LNCaP clone FGC (cell line): ENCODE measurements around a stretch of chr22.

GRCh38 chr22:46530588-46531266 lies 6.7 kb downstream of the CELSR1 start:
- RRBS, 2 experiments = no CpG with 5 or more reads among the region's 12 CpGs

- RRBS, 2 experiments = 97 to 99% methylated on average over 10 of the region's 25 CpGs
These were observed 1.3 kb downstream of the CELSR1 start for GRCh38 chr22:46536208-46536413.

DNA sequence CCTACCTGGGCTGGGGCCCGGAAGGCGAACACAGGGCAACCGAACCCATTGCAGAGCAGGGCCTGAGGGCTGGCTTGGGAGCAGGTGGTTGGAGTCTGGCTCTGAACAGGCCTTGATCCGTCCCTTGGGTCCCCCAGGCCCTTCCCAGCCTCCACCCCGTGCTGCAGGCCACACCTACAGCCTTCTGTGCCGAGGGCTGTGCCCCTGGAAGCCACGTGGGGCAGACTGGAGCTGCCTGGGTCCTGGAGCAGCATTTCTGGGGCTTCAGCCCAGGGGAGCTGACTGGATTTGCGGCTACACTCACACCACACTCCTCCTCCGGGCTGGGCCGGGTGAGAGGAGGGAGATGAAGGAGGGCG lies 26.3 kb upstream of the CELSR1 start:
- RRBS, 2 experiments = 95% methylated on average over 3 of the region's 11 CpGs; no CpG with 5 or more reads in 1 of the 2 experiments

DNA sequence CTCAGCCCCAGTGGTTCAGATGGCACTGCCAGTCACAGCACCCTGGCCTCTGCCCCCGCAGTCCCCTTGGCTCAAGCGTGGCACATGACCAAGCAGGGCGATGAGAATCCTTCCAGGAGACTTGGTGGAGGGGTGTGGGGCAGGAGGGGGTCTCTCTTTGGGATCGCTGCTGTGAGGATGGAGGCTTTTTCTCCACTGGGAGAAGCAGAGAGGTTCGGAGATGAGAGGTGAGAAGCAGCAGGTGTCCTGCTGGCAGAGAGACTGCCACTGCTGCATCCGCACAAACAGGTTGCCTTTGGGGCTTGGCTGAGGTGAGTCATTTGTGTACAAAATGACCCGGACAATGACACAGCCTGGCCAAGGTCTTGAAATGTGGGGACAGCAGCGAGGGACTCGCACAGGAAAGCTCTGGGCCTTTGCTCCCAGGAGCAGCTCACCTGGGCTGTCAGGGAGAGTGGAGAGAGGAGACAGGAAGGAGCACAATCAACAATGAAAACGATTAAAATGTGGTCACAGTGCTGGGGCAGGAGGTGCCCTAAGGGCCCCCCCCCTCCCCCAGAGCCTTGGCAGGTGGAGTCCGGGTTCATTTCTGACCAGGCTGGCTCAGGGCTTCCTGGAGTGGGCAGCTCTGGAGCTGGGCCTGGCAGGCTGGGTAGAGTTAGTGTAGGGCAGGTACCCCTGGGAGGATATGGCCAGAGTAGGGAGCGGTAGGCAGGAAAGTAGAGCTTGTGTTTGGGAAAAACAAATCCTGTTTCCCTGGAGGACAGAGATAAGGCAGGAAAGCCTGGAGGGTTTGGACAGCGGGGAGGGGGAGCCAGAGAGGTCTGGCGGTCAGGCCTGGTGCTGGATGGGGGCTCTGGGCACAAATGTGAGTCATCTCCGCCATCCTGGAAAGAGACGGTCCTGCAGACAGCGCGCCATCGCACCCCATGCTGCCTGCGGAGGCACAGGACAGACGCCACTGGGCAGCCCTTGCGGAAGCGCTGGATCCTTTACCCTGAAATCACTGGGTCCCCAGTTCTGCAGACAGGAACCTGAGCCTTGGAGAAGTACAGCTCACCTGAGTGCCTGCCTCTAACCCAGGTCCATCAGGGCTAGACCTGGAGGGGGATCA lies 37.8 kb upstream of the CELSR1 start:
- RRBS, 2 experiments = no CpG with 5 or more reads among the region's 23 CpGs

DNA sequence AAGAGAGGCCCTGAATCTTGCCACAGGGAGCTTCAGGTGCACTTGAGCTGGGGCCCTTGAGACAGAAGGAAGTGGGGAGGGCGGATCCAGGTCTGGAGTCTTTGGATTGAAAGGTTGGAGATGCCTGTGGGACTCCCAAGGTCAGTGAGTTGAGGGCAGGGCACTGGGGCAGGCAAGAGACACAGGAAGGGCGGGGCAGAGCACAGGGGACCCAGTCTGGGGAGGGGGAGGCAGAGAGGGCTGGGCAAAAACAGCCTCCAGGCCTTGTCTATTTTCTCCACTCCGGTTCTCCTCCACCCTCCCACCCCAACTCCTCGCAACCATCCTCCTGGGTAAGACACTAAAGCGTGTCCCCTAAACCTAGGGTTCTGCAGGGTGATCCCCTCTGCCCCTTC lies 38.5 kb upstream of the CELSR1 start:
- RRBS, 2 experiments = no CpG with 5 or more reads among the region's 5 CpGs

DNA sequence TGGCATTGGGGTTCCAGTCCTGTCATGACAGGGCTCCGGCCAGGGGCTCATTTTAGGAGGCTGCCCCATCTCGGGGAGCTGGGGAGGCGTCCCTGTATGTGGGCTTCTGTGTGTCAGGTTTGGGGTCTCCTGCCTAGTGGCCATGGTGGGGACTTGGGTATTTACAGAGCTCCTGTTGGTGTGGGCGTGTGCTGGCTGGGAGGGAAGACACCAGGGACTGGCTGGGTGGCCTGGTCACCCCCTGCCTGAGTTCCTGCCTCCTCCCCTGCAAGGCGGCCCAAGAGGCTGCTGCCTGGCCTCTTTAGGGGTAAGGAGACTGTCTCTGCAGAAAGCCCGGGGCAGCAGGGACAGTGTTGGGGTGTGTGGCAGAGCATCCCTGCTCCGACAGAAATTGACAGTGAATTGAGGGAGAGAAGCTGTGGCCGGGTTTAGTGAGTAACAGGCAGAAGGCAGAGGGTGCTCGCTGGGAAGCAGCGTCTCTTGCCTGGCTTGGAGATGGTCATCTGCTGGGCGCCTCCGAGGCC lies 40.4 kb upstream of the GRAMD4 start:
- RRBS, 2 experiments = 94 to 95% methylated on average over 3 of the region's 12 CpGs

DNA sequence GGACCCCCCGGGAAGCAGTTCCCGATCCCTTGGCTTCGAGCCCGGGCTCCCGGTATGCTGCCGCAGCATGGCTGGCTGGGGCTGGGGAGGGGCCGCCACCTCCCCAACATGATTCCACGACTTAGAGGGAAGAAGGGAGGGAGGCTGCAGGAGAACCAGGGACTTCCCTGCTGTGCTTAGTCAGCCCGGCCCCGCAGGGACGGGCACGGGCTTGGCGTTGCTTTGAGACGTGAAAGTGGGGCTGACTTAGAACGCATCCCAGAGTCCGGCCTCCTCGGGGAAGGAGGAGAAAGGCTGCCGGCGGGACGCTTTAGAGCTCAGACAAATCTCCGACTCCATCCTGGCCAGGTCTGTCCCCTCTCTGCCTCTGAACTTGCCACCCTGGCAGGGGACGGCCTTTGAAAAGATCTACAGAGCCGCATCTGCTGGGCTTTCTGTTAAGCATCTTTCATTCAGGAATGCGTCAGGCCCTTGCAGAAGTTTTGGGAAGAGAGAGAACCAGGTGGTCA lies 35.5 kb upstream of the GRAMD4 start:
- RRBS, 2 experiments = 96 to 97% methylated on average over 7 of the region's 24 CpGs

DNA sequence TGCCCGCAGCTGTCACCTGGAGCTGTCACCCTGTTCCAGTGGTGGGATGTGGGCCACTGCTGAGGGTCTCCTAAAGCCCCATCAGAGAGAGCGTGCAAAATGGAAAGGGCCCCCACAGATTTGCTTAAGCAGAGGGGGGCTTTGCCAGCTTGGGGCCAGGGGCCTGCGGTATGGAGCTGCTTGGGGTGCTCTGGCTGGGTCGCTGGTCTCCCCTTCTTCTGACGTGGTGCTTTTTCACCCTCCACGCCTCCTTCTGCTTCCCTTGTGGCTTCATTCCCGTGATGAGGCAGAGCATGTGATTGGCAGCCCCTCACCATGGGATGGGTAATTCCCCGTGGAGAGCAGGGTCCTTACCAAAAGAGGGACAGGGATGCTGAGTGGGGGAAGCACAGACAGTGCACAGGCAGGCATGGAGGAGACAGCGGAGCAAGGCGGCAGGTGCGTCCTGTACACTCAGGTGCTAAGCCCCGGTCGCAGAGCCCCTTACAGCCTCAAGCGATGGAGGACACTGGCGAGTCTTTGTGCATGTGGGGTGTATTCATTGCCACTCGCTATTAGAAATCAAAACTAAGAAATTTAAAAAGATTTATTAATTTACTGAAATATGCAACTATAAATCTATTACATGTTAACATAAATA lies 19.9 kb upstream of the GRAMD4 start:
- RRBS, 2 experiments = no CpG with 5 or more reads among the region's 16 CpGs

- RRBS, 2 experiments = no CpG with 5 or more reads among the region's 7 CpGs
These were observed 33.2 kb downstream of the GRAMD4 start for GRCh38 chr22:46653395-46653731.

GRCh38 chr22:46666491-46667168 lies 46.4 kb downstream of the GRAMD4 start:
- RRBS, 2 experiments = no CpG with 5 or more reads among the region's 20 CpGs

- RRBS, 2 experiments = 89 to 90% methylated on average over 4 of the region's 24 CpGs
These were observed 52.4 kb downstream of the GRAMD4 start for GRCh38 chr22:46672474-46673119.

- RRBS, 2 experiments = 83 to 87% methylated on average over 3 of the region's 37 CpGs
These were observed 52.3 kb downstream of the CERK start for GRCh38 chr22:46685425-46686408.

DNA sequence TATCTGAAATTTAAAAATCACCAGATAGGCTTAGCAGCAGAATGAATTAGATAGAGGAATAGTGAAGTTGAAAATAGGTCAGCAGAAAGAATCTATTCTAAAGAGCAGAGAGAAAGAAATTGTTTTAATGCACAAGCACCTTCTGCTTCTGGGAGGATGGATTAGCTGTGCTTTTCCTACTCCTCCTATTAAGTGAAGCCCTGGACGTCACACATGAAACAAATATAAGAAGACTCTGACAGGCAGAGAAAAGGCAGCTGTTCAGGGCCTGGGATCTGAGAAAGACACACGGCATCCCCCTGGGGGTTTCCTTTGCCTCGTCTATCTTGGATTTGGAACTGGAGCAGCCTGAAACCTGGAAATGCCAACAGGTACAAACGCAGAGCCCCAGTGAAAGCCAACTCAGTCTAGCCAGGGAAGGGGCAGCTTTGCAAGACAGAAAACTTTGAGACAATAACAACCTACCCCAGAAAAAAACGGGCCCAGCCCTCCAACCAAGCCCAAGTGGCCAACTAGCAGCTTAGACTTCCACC lies 7.5 kb downstream of the CERK start:
- RRBS, 2 experiments = no CpG with 5 or more reads among the region's 5 CpGs

DNA sequence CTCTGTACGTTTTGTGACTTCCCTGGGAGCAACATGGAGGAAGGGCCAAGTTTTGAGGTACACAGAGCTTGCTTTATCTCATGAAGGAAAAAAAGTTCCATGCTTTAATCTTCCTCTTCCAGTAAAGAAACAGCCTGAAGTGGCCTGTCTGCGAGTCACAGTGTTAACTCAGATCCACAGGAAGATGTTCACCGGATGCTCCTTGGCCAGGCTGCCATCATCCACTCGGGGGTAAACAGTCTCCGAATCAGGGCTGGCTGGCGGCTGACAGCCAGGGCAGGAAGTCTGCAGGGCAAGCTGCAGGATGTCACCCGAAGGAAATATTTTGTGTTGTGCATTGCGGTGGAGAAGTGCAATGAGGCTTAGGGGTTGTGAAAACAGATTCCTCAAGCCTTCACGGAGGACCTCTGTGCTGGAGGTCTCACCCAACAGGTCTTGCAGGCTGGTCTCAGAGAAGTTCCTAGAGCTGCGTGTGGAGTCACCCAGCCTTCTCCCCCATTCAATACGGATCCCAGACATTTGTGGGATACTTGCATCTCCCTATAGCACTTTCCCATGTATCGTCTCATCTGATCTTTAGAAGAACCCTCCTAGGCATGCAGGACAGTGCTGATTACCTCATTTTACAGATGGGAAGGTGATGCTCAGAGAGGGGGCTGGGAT lies 11.3 kb upstream of the CERK start:
- RRBS, 2 experiments = no CpG with 5 or more reads among the region's 12 CpGs

GRCh38 chr22:46757996-46758490 lies 4.4 kb upstream of the TBC1D22A start:
- RRBS, 2 experiments = no CpG with 5 or more reads among the region's 1 CpG

DNA sequence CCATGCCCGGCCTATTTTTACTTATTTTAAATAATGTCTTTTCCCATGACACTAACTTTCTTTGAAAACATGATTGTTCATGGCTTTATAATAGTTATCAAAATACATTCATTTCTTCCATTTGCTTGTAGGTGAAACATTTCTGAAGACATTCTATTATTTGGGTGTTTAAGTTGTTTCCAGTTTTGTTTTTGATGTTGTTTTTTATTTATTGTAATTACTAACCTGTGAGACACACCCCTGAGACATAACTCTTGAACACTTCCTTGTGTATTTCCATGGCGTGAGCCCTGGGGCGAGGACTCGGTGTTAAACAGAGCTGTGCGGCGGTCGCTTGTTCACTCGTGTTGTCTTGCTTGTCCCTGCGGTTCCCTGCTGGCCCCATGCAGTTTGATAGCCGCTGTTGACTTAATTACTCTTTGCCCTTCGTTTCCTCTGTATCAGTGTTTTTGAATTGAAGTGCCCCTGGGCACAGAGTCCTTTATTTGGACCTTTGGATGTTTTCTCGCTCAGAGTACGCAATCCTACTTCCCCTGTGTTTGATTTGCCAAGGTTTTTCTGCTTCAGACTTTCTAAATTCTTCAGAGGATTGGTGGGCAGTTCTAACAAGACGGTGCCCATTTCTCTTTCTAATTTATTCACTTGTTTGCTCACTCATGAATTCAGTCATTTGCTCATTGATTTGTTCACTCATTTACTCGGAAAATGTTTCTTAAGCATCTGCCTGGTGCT lies 52.7 kb downstream of the TBC1D22A start:
- RRBS, 2 experiments = no CpG with 5 or more reads among the region's 15 CpGs

DNA sequence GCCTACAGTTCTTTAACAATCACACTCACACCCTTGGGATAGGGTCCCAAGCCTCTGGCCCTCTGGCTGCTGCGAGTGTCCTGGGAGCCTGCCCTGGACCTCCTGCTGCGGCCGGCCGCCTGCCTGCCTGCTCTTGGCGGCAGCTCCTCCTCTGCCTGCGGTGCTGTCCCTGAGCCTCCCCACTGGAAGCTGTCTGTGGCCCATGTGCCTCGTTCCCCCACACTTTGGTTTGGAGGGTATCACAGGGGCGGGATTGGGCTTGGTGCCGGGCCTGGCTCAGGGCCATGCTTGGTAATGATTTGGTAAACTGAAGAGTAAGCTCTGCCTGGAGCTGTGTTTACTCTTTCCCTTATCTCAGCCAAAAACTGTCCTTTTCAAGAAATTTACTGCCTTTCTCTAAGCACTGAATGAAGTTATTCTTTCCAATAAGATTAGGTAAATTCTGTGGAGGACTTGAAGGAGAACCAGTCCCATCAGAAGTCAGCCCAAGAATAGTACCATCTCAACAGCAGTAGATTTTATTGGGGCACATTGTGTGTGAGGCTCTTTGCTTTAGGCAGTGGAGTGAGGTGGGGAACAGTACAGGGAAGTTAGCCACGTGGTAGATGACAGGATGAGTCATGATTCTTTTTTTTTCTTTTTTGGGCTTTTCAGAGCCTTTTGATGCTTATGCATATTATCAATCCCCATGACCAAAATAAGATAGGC lies 53.7 kb downstream of the TBC1D22A start:
- RRBS, 2 experiments = no CpG with 5 or more reads among the region's 10 CpGs

DNA sequence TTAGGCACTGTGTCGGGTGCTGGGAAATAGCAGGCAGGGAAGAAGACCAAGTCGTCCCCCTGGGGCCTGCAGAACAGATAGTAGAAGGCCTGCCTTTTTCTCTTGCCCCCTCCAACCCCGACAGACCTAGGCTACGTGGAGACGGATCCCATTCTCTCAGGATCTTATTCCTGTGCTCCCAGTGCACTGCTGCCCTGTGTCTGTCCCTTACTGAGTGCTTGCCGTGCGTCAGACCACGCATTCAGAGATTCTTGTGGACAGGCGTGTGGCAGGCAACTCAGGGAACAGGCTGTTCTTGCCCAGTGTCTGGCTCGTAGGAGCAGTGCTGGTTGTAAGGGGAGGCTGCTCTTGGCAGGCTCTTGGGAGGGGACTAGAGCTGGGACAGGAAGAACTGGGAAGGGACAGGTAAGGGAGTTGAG lies 118.9 kb downstream of the TBC1D22A start:
- RRBS, 2 experiments = no CpG with 5 or more reads among the region's 10 CpGs

GRCh38 chr22:47080097-47080768 lies 317.8 kb downstream of the TBC1D22A start:
- RRBS, 2 experiments = no CpG with 5 or more reads among the region's 5 CpGs

DNA sequence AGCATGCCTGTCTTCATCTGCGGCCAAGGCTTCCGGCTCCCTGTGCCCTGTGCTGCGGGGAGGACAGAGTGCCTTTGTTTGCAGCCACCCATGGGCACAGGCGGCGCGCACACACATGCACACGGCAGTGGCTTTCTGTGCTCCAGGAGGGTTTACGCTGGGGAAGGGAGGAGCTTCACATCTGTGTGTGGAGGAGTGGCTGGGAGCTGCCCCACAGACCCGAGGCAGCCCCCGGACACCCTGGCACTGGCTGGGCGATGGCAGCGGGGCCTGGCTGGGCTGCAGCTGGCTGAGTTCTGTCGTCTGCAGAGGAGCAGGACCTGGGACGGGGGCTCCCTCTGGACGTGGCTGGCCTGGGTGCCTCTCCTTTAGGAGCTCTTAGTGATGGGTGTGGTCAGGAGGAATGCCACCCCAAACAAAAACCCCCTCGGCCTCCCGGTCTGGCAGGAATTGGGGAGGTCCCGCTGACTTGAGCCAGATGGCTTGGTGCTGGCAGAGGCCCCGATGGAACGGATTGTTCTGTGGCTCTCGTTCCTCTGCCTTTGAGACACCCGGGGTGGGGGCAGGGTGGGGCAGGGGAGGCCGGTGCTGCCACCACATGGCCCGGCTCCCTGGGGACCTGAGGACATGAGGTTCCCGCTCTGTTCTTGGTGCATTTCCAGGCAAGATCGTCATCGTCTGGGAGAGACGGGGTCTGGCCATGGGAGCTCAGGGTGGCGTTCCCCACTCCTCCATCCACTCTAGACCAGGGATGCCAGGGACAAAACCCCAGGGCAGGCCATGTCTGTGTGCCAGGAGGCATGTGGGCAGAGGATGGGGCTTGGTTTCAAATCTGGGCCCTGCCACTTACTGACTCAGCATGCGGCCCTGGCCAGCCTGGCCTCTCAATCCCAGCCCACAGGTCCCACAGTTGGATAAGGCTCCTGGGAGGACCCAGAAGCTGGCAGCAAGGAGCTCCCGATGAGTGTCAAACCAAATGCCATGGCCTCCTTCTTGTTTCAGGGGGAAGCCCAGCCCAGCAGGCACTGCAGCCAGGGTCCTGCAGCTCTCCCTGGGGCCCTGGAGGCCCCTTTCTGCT lies 47.6 kb downstream of the TAFA5 start:
- RRBS, 2 experiments = 7 to 10% methylated on average over 4 of the region's 31 CpGs